Trachea (tissue), 1 donor: ENCODE measurements around the genes TMEM156 and RPL9.

GRCh38 chr4:38449879-38450130 lies 214.2 kb upstream of the KLF3 start:
- PRO-cap: no peak

- PRO-cap: no peak
These were observed 98.6 kb upstream of the KLF3 start for GRCh38 chr4:38565384-38565846.

DNA sequence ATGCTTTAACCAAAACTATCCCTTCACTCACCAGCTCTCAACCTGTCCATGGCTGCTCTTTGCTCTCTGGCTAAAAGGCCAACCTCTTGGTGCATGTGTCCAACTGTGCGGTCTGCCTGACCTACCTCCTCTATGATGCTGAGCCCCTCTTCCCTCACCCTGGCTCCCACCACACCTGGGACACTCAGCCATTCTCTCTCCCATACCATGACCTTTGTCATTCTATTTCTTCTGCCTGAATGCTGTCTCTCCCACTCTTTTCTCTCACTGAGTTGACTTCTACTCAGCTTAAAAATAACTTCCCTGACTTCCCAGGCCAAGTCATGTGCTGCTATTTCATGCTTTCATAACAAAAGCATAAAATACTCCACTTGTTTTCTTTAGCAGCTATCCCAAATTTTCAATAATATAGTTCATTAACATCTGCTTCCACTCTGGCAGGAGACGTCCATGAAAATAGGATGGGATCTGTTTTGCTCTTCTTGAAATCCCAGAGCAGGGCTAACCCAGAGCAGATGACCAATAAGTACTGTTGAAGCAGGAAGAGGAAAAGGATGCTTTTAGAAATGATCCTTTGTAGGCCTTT lies 29.7 kb upstream of the KLF3 start:
- PRO-cap: unidirectional peak, minus-strand start at position 266 of the sequence

GRCh38 chr4:38676079-38676702 lies 12.2 kb downstream of the KLF3 start:
- PRO-cap: no peak

GRCh38 chr4:38688380-38689047 lies 24.5 kb downstream of the KLF3 start:
- PRO-cap: no peak

DNA sequence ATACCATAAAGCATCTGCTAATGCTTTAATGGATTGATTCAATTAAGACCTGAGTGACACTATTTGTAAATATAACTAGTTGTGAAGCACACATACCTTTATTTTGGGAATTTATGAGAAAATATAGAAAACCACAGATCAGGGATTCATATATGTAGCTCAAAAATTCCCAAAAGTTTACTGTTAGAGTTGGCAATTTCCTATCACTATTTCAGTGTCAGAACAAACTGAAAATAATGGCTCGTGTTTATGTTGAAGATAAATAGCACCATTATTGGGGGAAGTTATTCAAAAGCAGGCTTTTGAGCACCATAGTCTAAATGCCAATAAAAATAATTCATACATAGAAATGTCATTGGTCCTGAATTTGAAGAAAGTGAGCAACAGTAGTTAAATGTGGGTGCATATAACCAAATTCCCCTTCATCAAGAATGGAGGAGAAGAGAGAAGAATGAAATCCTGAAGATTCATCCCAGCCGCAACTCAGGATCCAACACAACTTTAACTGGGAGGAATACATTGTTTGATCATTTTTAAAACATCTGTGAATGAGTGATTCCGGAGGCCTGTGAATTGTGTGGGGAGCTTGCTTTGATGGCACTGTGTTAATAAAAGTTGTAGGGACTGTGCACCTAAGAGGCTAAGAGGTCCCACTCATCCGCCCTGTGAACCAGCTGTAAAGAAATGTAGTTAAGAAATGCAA lies 34.6 kb downstream of the KLF3 start:
- PRO-cap: no peak

DNA sequence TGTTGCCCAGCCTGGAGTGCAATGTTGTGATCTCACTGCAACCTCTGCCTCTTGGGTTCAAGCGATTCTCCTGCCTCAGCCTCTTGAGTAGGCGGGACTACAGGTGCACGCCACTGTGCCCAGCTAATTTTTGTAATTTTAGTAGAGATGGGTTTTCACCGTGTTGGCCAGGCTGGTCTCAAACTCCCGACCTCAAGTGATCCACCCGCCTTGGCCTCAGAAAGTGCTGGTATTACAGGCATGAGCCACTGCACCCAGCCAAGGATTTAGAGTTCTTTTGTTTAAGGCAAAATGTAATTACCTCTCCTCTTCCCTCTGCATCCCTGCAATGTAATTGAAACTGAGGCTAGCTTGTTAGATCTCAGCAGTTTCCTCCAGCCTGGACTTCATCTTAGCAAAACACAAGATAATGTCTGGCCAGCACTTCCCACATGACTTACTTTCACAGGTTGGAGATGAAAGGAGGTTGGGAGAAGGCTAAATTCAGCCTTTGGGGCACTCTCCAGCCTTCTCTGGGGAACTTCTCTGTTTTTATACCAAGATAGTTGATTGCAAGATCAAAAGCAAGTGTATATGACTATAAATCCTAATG lies 37.8 kb downstream of the KLF3 start:
- PRO-cap: no peak

GRCh38 chr4:38753019-38753814 lies 29.6 kb downstream of the TLR10 start:
- PRO-cap: no peak

GRCh38 chr4:38922565-38923164 lies 55.1 kb downstream of the FAM114A1 start:
- PRO-cap: no peak

- PRO-cap: no peak
These were observed at the start of gene TMEM156 for GRCh38 chr4:39032021-39033077. Gene TMEM156, minus strand, starts transcription at chr4:39032409.

GRCh38 chr4:39117700-39118397 lies 55.8 kb downstream of the KLHL5 start:
- PRO-cap: no peak

GRCh38 chr4:39315299-39315808 lies 50.8 kb downstream of the RFC1 start:
- PRO-cap: no peak

DNA sequence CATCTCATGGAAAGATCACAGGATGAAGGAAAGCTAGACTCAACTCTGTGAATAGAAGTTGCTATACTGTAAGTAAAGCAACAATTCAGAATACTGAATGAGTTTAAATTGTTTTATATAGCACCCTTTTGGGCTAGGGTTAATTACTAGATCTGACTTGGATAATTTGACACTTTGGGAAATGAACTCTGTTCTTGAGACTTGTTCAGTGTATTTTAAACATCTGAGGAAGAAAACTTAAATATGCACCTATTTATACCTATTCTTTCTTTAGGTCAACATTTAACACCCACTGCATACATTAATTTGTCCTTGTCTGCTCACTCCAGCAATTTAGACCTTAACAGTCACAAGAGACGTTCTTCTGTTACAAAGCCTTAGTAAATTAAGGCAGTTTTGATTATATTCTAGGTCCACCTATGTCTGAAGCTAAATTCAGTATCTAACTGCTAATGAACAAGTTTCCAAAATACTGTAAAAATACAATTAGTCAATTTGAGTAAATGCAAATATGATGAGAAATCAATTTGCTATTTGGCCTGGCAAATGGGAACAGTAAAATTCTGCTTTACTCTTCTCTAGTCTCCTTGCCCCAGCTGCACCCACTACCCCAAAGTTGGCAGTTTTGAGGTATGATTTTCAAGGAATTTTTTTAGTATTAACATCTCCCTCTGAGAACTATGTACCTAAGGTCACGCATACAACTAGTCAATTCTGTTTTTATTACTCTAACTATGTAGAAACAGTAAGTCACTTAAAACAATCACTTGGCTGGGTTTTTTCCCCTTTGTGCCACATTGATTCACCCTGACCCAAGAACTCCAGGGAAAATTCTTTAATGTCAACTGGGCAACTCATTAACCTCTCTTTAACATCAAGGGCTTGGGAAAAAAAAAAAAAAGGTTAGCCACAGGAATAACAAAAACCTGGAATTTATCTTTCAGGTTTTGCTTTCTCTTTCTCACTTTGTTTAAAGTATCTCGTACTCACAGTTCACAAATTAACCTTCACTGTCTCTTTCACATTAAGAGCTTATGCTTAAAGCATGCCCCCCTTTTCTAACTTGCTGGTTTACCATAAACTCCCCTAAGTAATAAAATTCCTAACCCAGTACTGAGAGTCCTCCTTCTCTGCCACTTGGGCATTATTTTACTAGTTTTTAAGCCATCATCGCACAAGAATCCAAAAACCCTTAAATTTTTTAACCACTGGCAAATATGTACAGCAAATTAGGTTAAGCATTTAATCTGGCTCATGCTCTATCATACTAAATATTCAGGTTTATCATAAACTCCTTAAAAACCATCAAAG lies 8.3 kb downstream of the RPL9 start:
- PRO-cap: no peak

DNA sequence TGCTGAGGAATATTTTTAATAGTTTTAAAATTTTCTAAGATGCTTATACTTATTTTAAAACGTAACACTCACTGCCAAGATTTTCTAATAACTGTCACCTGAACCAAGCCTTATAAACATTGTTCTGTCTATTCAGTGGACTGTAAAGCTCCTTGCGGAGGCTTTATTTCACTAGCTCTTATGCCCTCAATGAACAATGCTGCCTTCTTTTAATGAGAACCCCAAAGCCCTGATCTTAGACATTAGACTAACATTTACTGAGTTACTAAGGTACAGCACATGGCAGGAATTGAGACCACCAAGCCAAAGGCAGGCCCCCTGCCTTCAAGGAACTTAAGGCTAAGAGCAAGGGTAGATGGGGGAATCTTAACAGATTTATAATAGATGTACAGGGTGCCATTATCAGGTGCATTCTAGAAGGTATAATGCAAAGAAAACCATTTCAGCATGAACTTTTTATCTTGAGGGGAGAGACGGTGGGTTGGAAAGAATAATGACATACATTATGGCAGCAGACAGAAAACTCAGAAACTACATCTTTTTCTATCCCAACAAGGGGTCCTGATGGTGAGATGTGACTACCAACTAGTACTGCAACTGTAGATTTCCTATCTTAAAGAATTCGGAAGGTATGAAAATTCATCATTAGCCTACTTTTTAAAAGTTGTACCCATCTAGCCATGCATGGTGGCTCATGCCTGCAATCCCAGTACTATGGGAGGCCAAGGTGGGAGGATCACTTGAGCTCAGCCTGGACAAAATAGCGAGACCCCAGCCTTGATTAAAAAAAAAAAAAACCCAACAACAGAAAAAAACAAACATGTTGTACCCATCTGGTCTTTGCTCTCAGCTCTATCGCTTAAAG lies 1.9 kb downstream of the RPL9 start:
- PRO-cap: no peak

DNA sequence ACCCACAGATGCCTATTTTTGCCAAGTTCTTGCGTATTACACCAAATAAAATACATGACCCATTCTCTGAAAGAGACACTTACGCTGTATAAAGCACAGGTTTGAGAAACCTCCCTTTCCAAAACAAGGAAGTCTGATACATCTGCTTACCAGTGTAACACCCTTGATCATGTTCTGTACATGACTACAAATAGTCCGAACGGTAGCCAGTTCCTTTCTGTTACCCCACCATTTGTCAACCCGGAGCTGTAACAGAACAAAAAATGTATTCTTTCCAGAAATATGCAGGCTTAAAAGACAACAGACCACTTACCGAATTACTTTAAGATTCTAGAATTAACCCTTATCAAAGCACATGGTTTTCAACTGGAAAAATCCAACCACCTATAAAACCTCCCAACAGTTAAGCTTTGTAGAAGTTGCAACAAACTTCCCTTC lies 1.3 kb downstream of the RPL9 start:
- PRO-cap: no peak

GRCh38 chr4:39457874-39458998 lies at the start of gene RPL9:
Gene RPL9, minus strand, starts transcription at chr4:39458922.
- PRO-cap: unidirectional peak, plus-strand start at chr4:39458546; bidirectional peak, plus-strand start at chr4:39459058, minus-strand start at chr4:39458907

DNA sequence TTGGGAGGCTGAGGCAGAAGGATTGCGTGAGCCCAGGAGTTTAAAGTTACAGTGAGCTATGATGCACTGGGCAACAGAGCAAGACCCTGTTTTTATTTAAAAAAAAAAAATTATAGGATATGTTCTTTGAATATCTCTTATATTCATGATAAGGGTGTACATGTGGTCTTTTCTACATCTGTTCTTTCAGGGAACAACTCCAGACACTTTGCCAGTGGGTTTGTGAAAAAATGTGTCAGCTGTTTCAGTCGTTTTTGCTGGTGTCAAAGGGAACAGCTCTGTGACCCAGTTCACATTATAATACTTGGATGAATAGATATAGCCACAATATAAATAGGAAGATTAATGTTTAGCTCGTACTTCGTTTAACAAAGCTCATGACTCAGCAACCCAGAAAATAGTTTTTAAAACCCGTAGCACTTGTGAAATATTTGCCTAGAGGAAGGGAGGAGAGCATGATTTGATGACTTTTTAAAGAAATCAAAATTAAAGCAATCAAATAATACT lies 7.8 kb downstream of the LIAS start:
- PRO-cap: no peak

DNA sequence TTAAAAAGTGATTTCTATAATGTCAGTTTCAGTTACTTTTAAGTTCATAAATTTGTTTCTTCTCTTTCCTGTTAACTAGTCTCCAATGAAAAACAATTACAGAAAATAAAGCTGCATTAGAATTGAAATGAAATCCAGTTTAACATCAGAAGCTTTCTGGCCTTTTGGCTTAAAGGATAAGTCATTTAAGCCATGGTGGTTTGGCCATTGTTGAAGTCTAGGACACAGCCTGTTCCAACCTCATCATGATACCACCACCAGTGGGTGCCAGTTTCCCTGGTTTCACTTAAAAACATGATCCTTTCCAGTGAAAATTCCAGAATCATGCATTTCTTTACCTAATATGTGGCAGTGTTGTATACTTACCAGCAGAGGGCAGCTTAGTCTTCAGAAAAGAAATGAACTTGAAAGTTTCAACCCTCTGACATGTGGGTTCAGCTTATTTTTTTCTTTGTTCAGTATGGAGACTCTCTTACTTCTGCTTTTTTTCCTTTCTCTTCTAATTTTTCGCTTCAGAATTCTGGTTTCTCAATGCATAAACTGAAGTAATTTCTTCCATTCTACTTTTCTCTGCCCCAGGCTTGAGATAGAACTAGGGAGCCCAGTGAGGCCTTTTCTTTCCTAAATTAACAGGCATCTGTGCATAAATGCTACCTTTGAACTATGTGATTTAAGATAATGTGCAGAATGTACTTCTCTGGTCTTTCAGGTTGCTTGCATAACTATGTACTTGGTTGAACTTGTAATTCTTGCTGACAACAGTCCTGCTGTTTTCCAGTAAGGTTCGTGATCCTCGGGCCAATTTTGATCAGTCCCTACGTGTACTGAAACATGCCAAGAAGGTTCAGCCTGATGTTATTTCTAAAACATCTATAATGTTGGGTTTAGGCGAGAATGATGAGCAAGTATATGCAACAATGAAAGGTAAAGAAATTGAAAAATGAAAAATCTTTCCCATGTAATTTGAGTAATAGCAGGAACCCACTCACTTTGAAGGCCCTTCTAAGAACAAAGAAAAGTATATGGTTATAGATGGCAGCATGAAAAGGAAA lies 10.7 kb downstream of the LIAS start:
- PRO-cap: no peak

- PRO-cap: no peak
These were observed 1.4 kb upstream of the N4BP2 start for GRCh38 chr4:40055283-40055706.

DNA sequence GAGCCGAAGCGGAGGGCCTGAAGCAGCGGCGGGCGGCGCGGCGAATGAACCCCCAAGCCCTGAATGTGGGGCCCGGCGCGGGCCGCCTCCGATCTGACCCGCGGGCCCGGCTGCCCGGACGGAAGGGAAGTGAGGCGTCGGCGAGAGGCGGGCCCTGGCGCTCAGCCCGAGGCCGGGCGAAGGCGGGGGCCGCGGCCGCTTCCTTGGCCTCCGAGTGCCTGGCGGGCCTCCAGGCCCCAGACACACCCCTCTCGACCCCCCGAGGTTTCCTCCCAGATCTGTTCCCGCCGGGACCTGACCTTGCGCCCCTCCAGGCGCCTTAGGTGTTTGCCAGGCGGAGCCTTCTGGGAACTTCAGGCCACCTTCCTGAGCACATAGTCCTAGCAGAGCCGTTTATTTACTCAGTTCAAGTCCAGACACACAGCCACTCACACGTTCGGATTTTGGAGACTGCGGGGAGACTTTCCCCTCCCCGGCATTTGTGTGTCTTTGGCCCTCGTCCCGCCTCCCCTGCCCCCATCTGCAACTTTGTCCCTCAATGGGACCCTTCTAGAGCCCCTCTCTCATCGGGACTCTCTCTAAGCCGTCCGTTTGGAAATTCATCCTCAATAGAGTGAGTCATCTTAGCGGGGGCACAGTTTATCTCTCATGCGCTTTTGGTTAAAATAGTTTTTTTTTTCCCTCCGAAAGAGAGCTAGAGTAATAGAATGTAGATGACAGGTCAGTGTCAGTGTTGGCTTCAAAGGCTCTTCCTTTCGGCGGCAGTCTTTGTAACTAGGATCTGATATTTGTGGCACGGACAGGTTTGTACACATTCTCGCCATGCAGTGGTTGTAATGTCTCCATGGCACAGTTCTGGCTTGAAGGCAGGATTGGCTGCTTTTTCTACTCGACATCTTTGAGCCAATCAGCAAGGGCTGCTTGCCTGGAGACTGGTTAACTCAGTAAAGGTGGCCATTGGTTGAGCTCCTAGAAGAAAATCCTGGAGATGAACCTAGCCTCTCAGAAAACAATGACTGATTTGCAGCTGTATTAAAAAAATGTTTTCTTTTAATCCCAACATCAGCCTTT lies 790 bp downstream of the N4BP2 start:
- PRO-cap: bidirectional peak, plus-strand start at position 164 of the sequence, minus-strand start at position 65 of the sequence; bidirectional peak, plus-strand start at position 724 of the sequence, minus-strand start at position 610 of the sequence; bidirectional peak, plus-strand start at position 1,005 of the sequence, minus-strand start at position 857 of the sequence